Peyer's patch (tissue), 4 donors: Measurements from ENCODE around the gene ZNF362.

- PRO-cap: no peak
- RAMPAGE, long total RNA, 4 experiments: no peak in any of the 4 experiments
Measured at GRCh38 chr1:33161988-33162239, 19.9 kb downstream of the TRIM62 start.

DNA sequence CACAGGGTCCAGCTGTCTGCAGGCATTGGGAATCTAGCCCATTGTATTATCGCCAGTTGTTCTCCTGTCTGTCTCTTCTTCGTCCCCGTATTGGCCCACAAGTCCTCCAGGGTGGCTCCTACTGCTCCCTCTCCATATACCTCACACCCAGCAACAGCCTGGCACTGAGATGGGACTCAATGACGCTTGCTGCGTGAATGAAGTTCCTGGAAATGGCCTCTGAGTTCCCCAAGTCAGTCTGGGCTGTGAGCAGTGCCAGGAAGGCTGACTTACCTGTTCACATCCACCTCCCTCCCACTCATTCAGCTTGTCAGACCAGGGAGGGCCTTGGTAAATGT lies 14.4 kb downstream of the TRIM62 start:
- PRO-cap: no peak
- RAMPAGE, long total RNA, 4 experiments: no peak in any of the 4 experiments

- PRO-cap: no peak
- RAMPAGE, long total RNA, 4 experiments: no peak in any of the 4 experiments
Measured at GRCh38 chr1:33181177-33181825, 542 bp downstream of the TRIM62 start.

GRCh38 chr1:33255822-33256624 lies at the start of gene ZNF362:
Gene ZNF362, plus strand, starts transcription at chr1:33256492.
- PRO-cap: unidirectional peak, plus-strand start at chr1:33256312; bidirectional peak, plus-strand start at chr1:33256492, minus-strand start at chr1:33256482
- RAMPAGE, long total RNA, 4 experiments: no peak in any of the 4 experiments

GRCh38 chr1:33320357-33320751 lies 544 bp downstream of the A3GALT2 start:
- PRO-cap: no peak
- RAMPAGE, long total RNA, 4 experiments: no peak in any of the 4 experiments

GRCh38 chr1:33322708-33323294 lies 1.9 kb upstream of the A3GALT2 start:
- PRO-cap: no peak
- RAMPAGE, long total RNA, 4 experiments: no peak in any of the 4 experiments

DNA sequence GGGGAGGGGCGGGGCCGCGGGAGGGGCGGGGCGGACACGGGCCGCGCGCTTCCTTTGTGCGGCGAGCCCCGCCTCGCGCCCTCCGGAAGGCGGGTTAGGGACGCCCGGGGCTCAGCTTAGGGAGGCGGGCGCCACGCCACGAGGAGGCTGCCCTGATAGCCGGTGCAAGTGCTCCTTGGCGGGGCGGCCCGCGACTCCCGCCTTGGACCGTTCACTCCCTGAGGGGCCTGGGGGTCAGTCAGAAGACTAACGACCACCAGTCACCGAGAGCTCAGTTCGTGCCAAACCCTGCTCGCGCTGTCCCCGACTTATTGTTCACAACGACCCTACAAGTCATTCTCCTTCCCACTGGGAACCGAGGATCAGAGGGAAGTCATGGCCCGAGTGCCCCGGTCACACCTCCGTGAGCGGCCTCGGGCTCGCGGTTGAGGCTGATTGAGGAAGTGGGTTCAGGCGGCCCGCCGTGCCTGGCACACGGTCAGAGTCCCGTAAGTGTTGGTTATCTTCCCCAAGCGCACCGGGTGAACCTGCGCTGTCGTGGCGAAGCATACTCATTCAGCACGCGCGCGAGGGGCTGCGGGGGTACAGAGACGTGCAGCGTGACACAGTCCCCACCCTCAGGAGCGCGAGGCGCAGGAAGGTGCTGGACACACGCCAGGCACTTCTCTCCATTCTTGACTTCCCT lies 29.2 kb upstream of the A3GALT2 start:
- PRO-cap: bidirectional peak, plus-strand start at position 114 of the sequence, minus-strand start outside the sequence
- RAMPAGE, long total RNA, 4 experiments: no peak in any of the 4 experiments

GRCh38 chr1:33431163-33431377 lies 175 bp upstream of the PHC2 start:
- PRO-cap: no peak
- RAMPAGE, long total RNA, 4 experiments: no peak in any of the 4 experiments

GRCh38 chr1:34166754-34167341 lies 1.8 kb upstream of the CSMD2 start:
- PRO-cap: unidirectional peak, minus-strand start at chr1:34166843
- RAMPAGE, long total RNA, 4 experiments: no peak in any of the 4 experiments

DNA sequence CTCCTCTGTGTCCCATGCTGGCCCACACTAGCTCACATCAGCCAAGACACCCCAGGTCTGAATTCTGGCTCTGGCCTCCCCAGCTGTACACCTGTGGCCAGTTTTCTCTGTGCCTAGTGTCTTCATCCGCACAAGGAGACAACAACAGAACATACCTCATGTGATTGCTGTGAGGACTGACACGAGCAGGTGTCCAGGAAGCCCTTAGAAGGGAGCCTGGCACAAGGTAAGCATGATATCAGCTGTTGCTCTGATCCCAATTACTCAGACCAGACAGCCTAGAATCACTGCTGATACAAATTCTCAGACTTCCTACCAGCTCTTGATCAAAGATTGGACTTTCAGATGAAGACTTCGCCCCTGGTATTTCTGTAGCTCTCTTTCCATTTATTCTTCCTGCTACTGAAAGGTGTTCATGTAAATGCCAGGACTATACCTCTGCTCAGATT lies 71.2 kb upstream of the GJB5 start:
- PRO-cap: no peak
- RAMPAGE, long total RNA, 4 experiments: no peak in any of the 4 experiments

DNA sequence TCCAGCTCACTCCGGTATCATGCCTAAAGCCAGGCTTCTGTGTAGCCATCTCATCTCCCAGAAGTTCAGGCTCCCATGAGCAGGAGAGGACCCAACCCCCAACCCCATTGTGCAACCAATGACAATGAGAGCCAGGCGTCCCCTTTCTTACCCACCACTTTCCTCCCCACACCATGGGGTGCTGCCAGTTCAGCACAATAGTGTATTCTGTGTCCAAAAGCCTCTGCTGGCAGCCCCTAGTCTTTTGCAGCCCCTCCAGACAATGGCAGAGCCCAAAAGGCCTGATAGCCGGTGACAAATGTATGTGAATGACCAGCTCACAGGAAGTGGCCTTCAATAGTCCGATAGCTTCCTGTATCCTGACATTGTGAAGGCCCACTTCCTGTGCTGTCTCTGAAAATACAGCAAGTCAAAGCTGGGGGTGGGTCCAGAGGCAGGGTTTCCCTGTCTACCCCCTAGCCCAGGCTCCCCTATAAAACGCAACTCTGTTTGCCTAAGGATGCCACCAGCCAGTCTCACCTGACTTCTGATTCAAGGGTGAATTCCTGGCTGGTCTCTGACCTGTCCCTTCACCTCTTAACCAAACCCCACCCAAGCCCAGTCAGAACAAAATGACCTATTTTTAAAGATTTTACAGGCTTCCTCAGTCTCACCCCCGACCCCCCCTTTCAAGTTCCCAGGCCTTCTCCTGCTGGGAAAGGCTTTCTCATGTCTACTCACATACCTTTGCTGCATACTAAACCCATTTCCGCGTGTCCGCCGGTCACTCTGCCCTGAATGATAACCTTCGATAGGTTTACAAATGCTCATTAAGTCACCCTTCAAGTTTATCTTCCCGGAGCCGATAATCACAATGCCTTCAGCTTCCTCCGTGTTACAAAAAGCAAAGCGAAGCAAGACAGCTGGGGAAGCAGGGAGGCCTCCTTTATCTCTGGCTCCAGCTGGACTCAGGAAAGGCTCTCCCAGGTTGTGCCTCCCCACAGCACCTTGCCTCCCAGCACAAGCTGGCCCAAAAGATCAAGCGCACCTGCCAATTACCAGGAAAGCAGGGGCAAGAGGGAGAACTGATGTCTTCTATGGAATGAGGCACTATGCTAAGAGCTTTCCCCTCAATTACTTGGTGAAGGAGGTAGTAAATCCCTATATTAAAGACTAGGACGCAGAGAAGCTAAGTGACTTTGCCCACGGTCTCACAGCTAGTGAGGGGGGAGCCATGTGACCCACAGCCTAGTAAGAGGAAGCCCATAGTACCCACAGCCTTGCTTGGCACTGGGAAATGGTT lies 16.2 kb downstream of the SMIM12 start:
- PRO-cap: no peak
- RAMPAGE, long total RNA, 4 experiments: no peak in any of the 4 experiments

GRCh38 chr1:34851445-34851809 lies 8.1 kb downstream of the SMIM12 start:
- PRO-cap: no peak
- RAMPAGE, long total RNA, 4 experiments: no peak in any of the 4 experiments

DNA sequence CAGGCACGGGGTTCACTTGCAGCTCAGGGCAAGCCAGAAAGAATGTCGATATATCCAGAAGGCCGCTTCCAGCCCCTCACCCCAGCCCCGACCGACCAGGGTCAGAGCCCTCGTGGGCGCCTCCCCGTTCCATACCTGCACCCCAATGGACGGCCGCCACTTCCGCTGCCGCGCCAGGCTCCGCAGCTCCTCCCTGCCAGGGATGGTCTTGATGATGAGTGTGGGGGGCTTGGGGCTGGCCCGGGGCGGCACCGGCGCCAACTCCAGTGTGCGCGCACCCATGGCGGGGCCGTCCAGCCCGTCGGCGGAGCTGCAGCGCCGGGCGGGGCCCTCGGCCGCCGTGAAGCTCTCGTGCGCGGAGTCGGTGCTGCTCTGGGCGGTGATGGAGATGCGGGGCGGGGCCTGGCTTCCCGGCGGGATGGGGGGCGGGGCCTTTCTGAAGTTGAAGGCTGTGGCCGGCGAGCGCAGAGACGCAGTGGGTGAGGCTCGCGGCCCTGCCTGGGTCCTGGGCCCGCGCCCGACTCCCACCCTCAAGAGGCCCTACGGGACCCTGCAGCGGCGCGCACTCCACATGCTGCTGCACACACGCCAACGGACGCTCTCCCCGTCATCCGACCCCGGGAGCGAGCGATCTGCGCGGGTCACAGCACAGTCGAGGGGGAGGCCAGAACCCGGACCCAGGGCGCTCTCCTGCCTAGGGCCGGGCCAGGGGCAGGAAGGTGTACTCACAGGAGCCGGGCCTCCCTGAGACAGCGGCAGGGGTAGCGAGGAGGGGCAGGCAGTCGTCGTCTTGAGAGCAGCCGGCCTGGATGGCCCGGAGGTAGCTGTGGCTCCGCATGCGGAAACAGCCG lies 26.0 kb upstream of the SMIM12 start:
- PRO-cap: bidirectional peak, plus-strand start at position 445 of the sequence, minus-strand start at position 351 of the sequence
- RAMPAGE, long total RNA, 4 experiments: no peak in any of the 4 experiments

DNA sequence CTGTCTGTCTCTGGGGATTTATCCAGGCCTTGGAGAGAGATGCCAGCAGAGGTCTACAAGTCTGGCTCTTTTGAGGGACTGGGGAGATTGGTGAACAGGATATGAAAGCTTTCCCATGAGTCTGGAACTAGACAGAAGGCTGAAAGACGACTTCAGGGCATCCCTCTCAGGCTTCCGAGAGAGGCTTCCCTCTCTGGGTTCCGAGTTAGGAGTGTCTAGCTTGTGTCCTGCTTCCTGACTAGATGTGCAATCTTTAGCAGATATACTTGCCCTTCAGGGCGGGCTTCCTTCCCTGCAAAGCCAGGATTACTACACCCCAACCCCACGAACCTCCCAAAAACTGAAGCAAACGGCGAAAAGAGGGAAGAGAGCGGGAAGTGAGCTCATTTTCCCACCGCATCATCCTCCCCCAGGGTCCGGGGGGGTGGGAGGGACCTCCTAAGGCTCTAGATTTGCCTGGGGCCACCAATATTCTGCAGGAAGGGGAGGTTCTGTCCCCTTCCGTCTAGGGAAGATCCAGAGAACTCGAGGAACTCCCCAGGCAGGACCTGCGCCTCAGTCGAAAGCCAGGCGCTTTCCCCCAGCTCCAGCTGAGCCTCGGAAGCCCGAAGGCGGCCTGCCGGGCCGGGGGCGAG lies 532 bp downstream of the TMEM35B start:
- PRO-cap: bidirectional peak, plus-strand start at position 468 of the sequence, minus-strand start at position 236 of the sequence
- RAMPAGE, long total RNA, 4 experiments: no peak in any of the 4 experiments

DNA sequence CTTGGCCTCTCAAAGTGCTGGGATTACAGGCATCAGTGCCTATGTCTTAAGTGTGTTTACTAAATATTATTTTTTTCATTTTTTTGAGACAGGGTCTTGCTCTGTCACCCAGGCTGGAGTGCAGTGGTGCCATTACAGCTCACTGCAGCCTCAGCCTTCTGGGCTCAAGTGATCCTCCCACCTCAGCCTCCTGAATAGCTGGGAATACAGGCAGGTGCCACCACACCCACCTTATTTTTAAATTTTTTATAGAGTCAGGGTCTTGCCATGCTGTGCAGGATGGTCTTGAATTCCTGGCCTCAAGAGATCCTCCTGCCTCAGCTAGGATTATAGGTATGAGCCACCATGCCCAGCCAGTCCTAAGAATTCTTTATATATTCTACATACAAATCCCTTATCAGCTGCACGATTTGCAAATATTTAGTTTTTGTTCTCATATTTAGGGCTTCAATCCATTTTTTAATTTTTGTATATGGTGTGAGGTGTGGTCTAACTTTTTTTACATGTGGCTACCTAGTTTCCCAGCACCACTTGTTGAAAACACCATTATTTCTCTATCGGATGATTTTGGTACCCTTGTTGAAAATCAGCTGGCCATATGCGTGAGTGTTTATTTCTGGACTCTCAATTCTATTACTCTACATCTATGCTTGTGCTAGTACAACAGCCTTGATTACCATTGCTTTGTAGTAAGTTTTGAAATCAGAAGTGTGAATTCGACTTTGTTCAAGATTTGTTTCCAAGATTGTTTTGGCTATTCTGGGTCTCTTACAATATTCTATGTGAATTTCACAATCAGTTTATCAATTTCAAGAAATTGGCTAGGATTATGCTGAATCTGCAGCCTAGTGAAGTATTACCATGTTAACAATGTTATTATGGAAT lies 19.8 kb downstream of the SFPQ start:
- PRO-cap: no peak
- RAMPAGE, long total RNA, 4 experiments: no peak in any of the 4 experiments

DNA sequence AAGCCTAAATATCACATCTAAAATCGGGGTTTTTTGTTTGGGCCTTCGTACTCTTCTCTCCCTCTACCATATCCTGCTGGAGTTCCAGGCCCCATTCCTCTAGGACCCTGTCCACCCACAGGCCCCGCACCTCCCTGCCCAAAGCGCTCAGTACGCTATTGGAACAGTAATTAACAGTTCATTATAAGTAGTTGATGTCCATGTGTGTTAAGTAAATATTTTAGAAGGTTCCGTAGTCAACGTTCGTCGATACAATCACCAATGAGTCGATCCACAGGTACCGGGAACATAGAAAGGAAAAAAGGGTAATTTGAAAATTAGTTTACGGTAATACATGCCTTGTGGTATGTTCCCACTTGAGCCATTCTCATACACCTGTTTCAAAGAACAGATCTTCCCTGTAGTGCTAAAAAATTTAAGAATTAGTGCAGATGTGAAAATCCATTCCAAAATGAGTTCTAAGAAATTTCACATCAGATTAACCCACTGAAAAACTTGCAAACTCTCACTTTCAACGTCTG lies 8.4 kb downstream of the SFPQ start:
- PRO-cap: no peak
- RAMPAGE, long total RNA, 4 experiments: no peak in any of the 4 experiments

DNA sequence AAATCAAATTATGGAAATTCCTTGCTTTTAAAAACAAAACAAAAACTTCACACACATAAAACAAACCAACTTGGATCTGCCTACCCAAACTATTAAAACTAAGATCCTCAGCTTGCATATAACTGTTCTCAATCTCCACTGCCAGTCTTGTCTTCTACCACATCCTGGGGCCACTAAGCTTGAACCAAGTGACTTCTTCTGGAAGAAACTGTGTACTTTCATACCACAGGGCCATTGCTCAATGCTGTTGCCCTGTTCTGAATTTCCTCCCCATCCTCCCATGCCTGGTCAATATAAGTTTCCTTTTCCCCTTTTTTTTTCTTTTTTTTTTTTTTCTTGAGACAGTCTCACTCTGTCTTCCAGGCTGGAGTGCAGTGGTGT lies 110.0 kb downstream of the KIAA0319L start:
- PRO-cap: no peak
- RAMPAGE, long total RNA, 4 experiments: no peak in any of the 4 experiments

DNA sequence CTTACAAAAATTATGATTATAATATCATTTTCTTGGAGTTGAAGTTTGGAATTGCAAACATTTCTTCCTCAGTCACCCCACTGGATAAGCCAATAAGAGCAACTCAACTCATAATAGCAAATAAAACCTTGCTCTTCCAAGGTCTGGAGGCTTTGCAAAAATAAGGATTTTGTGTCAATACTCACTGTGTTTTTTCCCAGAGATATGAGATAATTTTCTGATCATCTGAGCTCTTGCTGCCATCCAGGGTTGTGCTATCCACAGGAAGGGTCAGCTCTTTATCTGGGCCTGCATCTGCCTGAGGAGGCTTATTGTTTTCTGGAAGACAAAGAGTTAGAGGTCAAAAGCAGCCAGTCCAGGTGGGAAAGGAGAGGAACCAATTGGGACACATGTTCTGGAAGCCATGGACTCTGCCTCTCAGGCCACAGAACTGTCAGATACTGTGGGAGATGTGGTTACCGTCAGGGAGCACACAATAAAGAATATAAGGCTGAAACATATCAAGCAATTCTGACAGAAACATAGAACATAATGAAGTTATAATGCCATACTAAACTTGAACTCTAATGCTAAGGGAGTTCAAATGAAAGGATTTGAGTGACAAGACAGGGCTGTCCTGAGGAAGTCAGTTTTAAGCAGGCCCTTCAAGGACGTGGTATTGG lies 103.7 kb downstream of the KIAA0319L start:
- PRO-cap: no peak
- RAMPAGE, long total RNA, 4 experiments: no peak in any of the 4 experiments

- PRO-cap: no peak
- RAMPAGE, long total RNA, 4 experiments: no peak in any of the 4 experiments
Measured at GRCh38 chr1:35505814-35506287, 51.4 kb downstream of the KIAA0319L start.

DNA sequence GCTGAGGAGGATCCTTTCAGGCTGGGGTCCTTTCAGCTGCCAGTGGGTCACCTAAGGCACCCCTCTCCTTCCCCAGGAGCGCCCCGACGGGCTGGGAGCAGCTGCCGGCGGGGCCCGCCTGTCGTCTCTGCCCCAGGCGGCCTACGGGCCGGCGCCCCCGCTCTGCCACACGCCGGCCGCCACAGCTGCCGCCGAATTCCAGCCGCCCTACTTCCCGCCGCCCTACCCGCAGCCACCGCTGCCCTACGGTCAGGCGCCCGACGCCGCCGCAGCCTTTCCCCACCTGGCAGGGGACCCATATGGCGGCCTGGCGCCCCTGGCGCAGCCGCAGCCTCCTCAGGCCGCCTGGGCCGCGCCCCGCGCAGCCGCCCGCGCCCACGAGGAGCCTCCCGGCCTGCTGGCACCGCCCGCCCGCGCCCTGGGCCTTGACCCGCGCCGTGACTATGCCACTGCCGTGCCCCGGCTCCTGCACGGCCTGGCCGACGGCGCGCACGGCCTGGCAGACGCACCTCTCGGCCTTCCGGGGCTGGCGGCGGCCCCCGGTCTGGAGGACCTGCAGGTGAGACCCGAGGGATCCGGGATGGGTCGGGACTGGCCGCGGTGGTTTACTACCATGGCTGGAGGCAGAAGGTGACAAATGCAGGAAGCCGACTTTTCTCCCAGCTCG lies 870 bp downstream of the TFAP2E start:
- PRO-cap: no peak
- RAMPAGE, long total RNA, 4 experiments: no peak in any of the 4 experiments